SK-MEL-5 (cell line): ENCODE measurements around the genes TM2D1, L1TD1, ANGPTL3, FOXD3 and ROR1.

DNA sequence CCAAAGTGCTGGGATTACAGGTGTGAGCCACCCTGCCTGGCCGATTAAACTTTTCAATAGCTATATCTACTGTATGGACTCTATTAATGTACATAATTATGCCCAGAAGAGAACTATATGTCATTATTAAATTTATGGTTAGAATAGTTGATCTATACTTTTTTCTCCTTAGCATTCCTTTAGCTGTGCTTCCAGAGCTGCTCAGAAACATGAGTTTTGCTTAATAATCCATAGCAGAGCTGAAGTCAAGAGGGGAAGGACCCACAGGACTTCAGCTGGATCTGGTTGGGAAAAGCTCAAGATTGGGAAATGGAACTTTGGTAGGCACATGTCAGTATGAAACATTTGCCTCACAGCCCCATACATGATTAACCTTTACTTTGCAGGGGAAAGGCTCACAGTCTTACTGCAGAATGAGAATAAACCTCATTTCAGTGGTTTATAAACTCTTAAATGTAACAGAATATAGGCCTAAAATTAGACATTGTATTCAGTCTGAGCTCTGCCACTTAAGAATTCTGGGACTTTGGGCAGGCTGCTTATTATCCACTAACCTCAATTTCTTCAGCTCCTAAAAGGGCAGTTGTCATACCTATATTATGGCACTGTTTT is 135.1 kb downstream of the NFIA start:
RAMPAGE:
- cytosol, long total RNA: no peak
- long total RNA: no peak
- nucleus, long total RNA: no peak

DNA sequence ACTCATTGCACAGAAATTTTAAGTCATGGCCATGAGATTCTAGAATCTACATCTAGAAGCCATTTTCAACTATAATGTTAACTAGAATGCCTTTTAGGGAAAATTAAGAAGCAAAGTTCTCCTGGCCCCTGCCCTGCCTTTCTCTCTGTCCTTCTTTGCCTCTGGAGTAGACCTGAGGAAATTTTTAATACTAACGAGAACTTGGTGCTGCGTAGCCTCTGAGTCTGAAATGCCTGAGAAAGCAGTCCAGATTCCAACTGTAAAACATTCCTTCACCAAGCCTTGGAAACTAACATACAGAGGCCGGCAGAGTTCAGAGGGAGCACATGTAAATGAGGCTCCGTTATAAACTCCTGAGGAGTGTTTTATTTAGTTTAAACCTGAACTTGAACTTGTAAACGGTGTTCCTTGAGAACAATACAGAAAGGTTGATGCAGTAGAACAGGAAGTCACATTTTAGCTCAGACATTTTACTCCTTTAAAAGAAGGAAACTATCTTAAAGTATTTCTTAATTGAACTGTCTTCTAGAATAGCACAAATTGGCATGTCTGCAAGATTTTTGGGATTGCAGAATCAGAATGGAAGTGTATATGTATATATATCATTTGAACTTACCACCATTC is 280.7 kb downstream of the TM2D1 start:
RAMPAGE:
- cytosol, long total RNA: no peak
- long total RNA: no peak
- nucleus, long total RNA: no peak

DNA sequence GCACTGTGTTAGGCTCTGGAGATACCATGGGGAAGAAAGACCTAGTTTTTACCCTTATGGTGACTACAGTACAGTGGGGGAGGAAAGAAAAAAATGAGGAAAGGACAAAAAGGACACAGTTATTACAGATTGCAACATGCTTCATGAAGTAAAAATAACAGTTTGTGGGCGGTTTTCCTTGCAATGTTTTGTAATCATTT is 120.3 kb downstream of the TM2D1 start:
RAMPAGE:
- cytosol, long total RNA: no peak
- long total RNA: no peak
- nucleus, long total RNA: no peak

GRCh38 chr1:61724679-61725795 is at the start of gene TM2D1:
TM2D1 (minus strand) TSS chr1:61725141.
RAMPAGE:
- cytosol, long total RNA: start-site peak on the minus strand at chr1:61725111-61725162, 5,998 and 5,912 reads in 2 replicates
- long total RNA: start-site peak on the minus strand at chr1:61725126-61725144, 2,994 and 3,806 reads in 2 replicates
- nucleus, long total RNA: start-site peak on the minus strand at chr1:61725111-61725136, 285 and 141 reads in 2 replicates

DNA sequence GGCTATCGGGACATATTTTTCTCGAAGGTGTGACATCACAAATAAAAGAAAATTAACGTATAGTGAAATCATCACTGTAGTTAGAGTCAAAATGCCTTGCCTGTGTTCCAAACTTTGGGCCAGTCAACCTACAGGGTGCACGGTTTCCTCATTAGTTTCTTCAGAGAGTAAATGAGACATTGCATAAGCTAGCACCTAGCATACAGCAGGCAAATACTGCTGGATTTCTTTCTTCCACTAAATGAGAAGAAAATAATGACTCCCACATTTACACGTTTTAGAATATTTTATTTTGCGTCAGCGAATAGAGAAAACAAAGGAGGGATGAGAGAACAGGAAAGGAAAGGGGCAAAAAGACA is 570 bp upstream of the PATJ start:
RAMPAGE:
- cytosol, long total RNA: no peak
- long total RNA: no peak
- nucleus, long total RNA: no peak

RAMPAGE:
- cytosol, long total RNA: no peak
- long total RNA: no peak
- nucleus, long total RNA: no peak
Measured at GRCh38 chr1:61742997-61743417, 727 bp downstream of the PATJ start.

RAMPAGE:
- cytosol, long total RNA: no peak
- long total RNA: no peak
- nucleus, long total RNA: no peak
Measured at GRCh38 chr1:62194189-62194943, at the start of gene L1TD1. L1TD1 (plus strand) TSS chr1:62194849.

DNA sequence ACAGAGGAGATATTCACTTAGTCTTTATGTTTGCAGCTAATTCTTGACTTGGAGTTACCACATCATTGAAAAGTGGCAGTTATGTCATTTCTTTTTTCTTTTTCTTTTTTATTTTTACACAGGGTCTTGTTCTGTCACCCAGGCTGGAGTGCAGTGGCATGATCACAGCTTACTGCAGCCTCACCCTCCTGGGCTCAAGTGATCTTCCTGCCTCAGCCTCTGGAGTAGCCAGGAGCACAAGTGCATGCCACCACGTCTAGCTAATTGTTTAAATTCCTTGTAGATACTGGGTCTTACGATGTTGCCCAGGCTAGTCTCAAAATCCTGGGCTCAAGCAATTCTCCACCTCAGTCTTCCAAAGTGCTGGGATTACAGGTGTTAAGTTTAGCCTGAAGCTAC is 52.1 kb upstream of the KANK4 start:
RAMPAGE:
- cytosol, long total RNA: no peak
- long total RNA: no peak
- nucleus, long total RNA: no peak

GRCh38 chr1:62443021-62443516 is 6.2 kb downstream of the USP1 start:
RAMPAGE:
- cytosol, long total RNA: no peak
- long total RNA: no peak
- nucleus, long total RNA: no peak

RAMPAGE:
- cytosol, long total RNA: no peak
- long total RNA: no peak
- nucleus, long total RNA: no peak
Measured at GRCh38 chr1:62597310-62597913, at the start of gene ANGPTL3. ANGPTL3 (plus strand) TSS chr1:62597520.

DNA sequence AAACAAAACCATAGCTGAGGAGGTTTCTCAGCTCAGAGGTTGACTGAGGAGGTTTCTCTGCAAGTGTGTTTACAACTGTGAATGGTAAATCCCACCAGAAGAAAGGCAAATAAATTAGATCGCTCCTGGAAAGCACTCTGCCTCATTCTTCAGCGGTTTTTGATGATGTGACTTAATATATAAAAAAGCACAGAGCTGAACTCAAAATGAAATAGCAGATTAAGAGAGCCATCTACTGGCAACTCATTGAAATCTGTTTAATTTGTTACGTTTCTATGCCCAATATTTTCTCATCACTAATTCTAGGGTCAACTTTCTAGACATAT is 37.5 kb upstream of the ATG4C start:
RAMPAGE:
- cytosol, long total RNA: no peak
- long total RNA: no peak
- nucleus, long total RNA: no peak

DNA sequence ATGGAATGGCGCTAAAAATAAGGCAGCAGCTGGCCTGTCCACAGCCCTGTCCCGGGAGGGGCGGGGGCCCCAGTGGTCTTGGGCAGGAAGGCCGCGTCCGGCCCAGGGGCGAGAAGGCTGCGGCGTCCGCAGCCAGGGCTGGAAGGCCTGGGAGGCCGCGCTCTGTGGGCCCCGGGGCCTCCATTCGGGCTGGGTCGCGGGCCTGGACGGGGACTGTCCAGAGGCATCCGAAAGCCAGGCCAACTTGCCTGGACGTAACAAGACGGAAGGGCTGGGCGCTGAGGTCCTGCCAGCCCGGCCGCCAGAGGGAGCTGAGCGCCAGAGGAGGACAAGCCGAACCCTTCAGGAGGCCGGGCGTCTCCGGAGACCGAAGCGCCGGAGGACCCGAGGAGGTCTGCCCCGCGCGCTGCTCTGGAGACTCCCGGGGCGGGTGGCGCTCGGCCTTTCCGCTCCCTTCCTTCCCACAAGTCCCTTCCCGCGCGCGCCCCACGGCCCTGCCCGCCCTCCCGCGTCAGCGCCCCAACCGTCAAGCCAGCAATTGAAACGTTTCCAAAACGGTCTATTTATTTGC is 5.5 kb upstream of the FOXD3 start:
RAMPAGE:
- cytosol, long total RNA: no peak
- long total RNA: no peak
- nucleus, long total RNA: no peak

RAMPAGE:
- cytosol, long total RNA: no peak
- long total RNA: no peak
- nucleus, long total RNA: no peak
Measured at GRCh38 chr1:63317381-63318243, 4.8 kb upstream of the FOXD3 start.

GRCh38 chr1:63321770-63322932 is at the start of gene FOXD3:
FOXD3 (plus strand) TSS chr1:63322567.
RAMPAGE:
- cytosol, long total RNA: no peak
- long total RNA: start-site peak on the minus strand at chr1:63322442-63322515, 19 and 15 reads in 2 replicates
- nucleus, long total RNA: no peak

DNA sequence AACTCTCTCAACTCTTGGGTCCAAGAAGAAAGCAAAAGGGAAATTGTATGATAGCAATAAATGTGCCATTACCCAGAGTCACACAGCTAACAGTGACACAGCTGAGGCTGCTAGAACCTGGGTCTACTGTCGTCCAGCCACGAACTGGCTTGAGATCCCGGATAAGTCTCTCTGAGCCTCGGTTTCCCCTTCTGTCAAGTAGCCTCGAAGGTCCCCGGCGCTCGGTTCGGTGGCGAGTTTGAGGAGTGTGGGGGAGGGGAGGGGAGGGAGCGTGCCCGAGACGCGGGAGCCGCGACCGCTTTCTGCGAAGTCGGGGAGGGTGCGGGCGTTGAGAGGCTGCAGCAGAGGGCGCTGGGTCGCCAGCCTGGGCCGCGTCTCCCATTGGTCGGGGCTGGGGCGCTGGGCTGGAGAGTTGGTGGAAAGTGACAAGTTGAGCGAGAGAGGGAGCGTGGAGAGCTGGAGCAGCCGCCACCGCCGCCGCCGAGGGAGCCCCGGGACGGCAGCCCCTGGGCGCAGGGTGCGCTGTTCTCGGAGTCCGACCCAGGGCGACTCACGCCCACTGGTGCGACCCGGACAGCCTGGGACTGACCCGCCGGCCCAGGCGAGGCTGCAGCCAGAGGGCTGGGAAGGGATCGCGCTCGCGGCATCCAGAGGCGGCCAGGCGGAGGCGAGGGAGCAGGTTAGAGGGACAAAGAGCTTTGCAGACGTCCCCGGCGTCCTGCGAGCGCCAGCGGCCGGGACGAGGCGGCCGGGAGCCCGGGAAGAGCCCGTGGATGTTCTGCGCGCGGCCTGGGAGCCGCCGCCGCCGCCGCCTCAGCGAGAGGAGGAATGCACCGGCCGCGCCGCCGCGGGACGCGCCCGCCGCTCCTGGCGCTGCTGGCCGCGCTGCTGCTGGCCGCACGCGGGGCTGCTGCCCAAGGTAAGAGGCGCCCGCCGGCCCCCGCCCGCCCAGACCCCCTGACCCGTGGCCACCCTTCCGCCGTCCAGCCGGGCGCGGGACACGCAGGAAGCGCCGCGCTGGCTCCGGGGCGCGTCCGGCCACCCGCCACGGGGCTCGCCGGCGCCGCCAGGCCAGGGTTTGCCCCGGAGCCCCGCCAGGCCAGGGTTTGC is at the start of gene ROR1:
TSS of gene ROR1 (plus strand) at position 428 of the 1,110 bp plus-strand sequence.
RAMPAGE:
- cytosol, long total RNA: no peak
- long total RNA: no peak
- nucleus, long total RNA: no peak

DNA sequence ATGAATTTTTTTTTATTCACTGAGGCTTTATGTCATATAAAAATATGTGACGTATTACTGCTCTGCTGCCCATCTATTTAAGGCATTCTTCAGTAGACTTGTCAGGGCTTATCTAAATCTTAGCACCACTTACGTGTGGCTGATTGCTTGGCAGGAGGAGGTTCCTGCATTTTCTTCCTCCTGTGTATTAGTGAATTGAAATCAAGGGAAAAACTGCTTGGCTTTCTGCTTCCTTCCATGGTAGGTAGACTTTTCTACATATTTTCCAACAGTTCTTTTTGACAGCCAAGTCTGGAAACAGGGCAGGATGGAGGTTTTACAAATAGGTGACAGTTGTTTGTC is 80.3 kb downstream of the ROR1 start:
RAMPAGE:
- cytosol, long total RNA: no peak
- long total RNA: no peak
- nucleus, long total RNA: no peak

GRCh38 chr1:63893969-63894631 is 120.3 kb downstream of the ROR1 start:
RAMPAGE:
- cytosol, long total RNA: no peak
- long total RNA: no peak
- nucleus, long total RNA: no peak

GRCh38 chr1:63897600-63898640 is 124.1 kb downstream of the ROR1 start:
RAMPAGE:
- cytosol, long total RNA: no peak
- long total RNA: no peak
- nucleus, long total RNA: no peak

GRCh38 chr1:63912591-63912973 is 138.8 kb downstream of the ROR1 start:
RAMPAGE:
- cytosol, long total RNA: no peak
- long total RNA: no peak
- nucleus, long total RNA: no peak

GRCh38 chr1:63922729-63923306 is 149.0 kb downstream of the ROR1 start:
RAMPAGE:
- cytosol, long total RNA: no peak
- long total RNA: no peak
- nucleus, long total RNA: no peak